A549 (cell line): ENCODE results near the genes PATZ1 and DRG1.

GRCh38 chr22:30575065-30575833, 784 bp upstream of the GAL3ST1 start:
- PRO-cap = no peak
CAGE:
- cytosol, long polyA plus RNA = no peak
- long polyA plus RNA = no peak
- nucleus, long polyA plus RNA = no peak

GRCh38 chr22:30649342-30649830, 13.8 kb downstream of the SLC35E4 start:
- PRO-cap = no peak
CAGE:
- cytosol, long polyA plus RNA = no peak
- long polyA plus RNA = no peak
- nucleus, long polyA plus RNA = no peak

GRCh38 chr22:31078804-31079674, 2.1 kb upstream of the SMTN start:
- PRO-cap = no peak
CAGE:
- cytosol, long polyA plus RNA = no peak
- long polyA plus RNA = no peak
- nucleus, long polyA plus RNA = no peak

GRCh38 chr22:31081861-31082995, 1.1 kb downstream of the SMTN start:
- PRO-cap = no peak
CAGE:
- cytosol, long polyA plus RNA = no peak
- long polyA plus RNA = no peak
- nucleus, long polyA plus RNA = no peak

GRCh38 chr22:31104675-31105372, 2.5 kb downstream of the SELENOM start:
- PRO-cap = no peak
CAGE:
- cytosol, long polyA plus RNA = no peak
- long polyA plus RNA = no peak
- nucleus, long polyA plus RNA = no peak

- PRO-cap = no peak
CAGE:
- cytosol, long polyA plus RNA = no peak
- long polyA plus RNA = no peak
- nucleus, long polyA plus RNA = no peak
These were observed 1.8 kb downstream of the SELENOM start for GRCh38 chr22:31105373-31106255.

DNA sequence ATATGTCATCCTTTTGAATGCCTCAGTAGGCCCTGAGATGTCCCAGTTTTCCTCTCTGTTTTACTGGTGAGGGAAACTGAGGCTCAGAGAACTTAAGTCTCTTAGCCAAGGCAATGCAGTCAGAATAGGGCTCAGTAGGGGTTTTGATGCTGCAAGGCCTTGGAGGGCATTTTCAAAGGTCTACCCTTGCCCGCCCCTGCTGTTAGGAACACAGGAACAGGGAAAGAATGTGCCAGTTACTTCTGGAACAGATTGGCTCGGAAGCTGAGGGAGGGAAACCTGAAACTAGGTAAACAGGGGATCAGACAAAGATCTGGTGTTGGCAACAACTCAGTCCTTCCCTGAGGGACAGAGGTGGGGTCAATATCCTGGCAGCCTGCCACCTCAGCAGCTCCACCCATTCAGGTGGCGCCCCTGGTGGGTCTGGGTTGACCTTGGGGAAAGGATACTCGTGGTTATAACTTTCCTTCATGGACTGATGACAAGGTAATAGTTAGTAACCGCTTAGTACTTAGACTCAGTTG, 8.6 kb downstream of the PLA2G3 start:
- PRO-cap = no peak
CAGE:
- cytosol, long polyA plus RNA = no peak
- long polyA plus RNA = no peak
- nucleus, long polyA plus RNA = no peak

GRCh38 chr22:31210666-31211494, 1.2 kb upstream of the LIMK2 start:
- PRO-cap = no peak
CAGE:
- cytosol, long polyA plus RNA = no peak
- long polyA plus RNA = no peak
- nucleus, long polyA plus RNA = no peak

- PRO-cap = no peak
CAGE:
- cytosol, long polyA plus RNA = no peak
- long polyA plus RNA = no peak
- nucleus, long polyA plus RNA = no peak
These were observed 3.0 kb downstream of the LIMK2 start for GRCh38 chr22:31214963-31215568.

DNA sequence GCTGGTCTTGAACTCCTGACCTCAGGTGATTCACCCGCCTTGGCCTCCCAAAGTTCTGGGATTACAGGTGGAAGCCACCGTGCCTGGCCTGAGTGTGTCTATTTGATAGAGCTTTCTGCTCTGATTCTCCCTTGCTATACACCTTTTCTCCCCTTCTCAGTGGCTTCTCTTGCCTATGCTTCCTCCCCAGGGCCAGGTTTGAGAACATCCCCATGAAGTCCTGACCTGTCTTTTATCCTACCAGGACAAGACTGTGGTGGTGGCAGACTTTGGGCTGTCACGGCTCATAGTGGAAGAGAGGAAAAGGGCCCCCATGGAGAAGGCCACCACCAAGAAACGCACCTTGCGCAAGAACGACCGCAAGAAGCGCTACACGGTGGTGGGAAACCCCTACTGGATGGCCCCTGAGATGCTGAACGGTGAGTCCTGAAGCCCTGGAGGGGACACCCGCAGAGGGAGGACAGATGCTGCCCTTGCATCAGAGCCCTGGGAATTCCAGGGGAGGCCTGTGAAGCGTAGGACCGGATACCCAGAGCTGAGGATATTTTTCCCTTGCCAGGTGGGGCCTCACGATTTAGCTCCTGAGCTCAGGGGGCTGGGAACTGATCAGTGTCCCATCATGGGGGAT, 19.9 kb downstream of the PIK3IP1 start:
- PRO-cap = no peak
CAGE:
- cytosol, long polyA plus RNA = no peak
- long polyA plus RNA = no peak
- nucleus, long polyA plus RNA = no peak

GRCh38 chr22:31343755-31344171, 2.4 kb downstream of the PATZ1 start:
- PRO-cap = no peak
CAGE:
- cytosol, long polyA plus RNA = no peak
- long polyA plus RNA = no peak
- nucleus, long polyA plus RNA = no peak

- PRO-cap = no peak
CAGE:
- cytosol, long polyA plus RNA = no peak
- long polyA plus RNA = no peak
- nucleus, long polyA plus RNA = no peak
These were observed at the start of gene PATZ1 for GRCh38 chr22:31346172-31346406. TSS of gene PATZ1 (minus strand) at chr22:31346346.

GRCh38 chr22:31399240-31400079, at the start of gene DRG1:
TSS of gene DRG1 (plus strand) at chr22:31399604.
- PRO-cap = bidirectional peak, plus-strand start at chr22:31399623, minus-strand start at chr22:31399471
CAGE:
- cytosol, long polyA plus RNA = no peak
- long polyA plus RNA = no peak
- nucleus, long polyA plus RNA = start-site peak on the plus strand at chr22:31399612-31399635, 68 and 21 reads in 2 replicates

- PRO-cap = no peak
CAGE:
- cytosol, long polyA plus RNA = no peak
- long polyA plus RNA = no peak
- nucleus, long polyA plus RNA = no peak
These were observed 64.6 kb downstream of the SFI1 start for GRCh38 chr22:31560885-31561415.

DNA sequence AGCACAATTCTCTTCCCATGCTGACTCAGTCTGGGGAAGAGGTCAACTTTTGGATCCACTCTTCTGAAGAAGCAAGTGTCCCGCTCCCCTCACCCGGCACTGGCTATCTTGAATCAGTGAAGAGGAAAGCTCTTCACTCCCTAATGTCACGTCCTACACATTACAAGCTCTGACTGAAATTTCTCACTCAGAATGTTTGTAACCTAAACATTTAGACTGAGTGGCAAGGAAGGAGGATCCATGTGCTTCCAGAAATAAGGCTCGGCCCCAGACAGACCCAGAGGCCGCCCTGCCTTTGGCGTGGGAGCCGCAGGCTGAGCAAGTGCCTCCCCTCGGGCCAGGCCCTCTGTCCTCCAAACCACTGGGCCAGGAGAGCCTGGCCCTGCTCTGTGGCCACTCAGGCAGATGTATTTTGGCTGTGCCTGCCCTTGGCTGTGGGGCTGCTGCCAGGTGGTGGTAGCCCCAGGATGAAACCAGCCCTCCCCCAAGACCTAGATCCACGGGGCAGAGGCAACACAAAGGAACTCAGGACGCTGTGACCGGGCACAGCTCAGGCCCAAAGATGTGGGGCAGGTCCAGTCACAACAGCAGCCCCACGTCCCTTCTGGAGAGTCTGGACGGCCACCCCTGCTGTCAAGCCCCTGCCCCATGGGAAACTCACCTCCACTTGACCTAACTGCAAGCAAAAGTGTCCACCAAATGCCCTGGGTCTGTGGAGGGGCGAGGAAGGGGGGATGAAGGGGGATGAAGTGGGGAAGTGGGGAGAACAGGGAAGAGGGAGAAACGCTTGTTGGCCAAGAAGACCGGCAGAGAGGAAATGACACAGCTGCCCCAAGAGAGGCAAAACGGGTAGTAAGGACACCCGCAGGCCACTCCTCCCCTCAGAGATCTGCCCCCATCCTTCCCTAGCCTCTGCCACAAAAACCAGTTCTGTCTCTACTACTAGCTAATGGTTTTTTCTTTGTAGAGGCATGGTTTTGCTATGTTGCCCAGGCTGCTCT, 24.0 kb downstream of the PISD start:
- PRO-cap = no peak
CAGE:
- cytosol, long polyA plus RNA = no peak
- long polyA plus RNA = no peak
- nucleus, long polyA plus RNA = no peak

DNA sequence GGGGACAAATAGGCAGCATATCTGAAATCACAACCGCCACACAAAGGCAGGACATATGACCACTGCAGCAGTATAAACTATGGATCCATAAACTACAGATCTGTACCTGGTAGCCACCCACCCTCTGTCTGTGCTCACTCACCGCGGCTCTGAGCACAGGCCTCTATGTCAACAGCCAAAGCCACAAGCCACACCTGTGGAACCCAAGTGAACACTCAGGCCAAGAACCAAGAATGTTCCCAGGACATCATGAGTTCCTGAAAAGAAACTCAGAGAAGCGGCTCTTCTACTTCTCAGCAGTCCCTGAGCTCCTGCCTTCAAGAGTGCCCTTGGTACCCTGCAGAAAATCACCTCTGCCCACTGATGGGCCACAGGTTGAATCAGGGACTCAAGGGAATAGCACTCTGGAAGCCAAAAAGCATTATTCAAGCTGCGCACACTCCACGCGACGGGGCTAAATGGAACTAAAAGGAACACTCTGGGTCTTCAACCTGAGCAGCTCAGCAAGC, 22.3 kb downstream of the PISD start:
- PRO-cap = no peak
CAGE:
- cytosol, long polyA plus RNA = no peak
- long polyA plus RNA = no peak
- nucleus, long polyA plus RNA = no peak

DNA sequence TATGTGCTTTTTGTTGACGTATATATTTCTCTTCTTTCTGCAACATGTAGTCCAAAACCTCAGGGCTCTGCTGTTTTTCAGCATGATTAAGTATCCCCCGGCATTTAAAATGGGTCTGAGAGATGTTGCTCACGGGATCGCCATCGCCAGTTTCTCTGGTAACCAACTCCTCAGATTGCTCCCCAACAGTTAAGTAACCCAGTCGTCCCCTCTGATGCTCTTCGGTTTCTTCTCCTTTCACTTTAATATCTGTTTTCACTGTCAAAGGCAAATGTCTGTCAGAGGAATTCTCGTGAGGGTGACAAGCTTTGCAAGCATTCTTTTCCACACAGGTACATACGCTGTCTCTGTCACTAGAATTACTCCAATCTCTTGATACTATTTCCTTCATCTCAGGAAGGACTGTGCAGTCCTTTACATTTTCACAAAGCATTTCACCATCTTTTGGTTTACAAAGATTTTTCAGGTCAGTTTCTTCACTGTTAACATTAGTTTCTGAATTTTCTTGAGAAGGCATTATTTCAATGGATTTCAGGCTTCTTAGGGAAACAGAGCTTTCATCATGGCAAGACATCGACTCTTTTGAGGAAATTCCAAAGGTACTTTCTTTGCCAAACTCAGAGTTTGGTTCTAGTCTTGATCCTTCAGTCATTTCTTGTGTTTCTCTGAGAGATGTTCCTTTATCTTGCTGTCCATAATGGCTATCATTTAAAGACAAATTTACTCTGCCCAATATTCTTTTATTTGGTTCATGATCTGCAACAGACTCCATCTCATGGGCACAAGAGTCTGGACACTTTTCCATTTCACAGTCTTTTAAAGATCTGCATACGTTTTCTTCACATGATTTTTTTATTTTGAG, 36.1 kb downstream of the PRR14L start:
- PRO-cap = no peak
CAGE:
- cytosol, long polyA plus RNA = no peak
- long polyA plus RNA = no peak
- nucleus, long polyA plus RNA = no peak

- PRO-cap = no peak
CAGE:
- cytosol, long polyA plus RNA = no peak
- long polyA plus RNA = no peak
- nucleus, long polyA plus RNA = no peak
These were observed 3.4 kb downstream of the RFPL2 start for GRCh38 chr22:32201597-32201796.

DNA sequence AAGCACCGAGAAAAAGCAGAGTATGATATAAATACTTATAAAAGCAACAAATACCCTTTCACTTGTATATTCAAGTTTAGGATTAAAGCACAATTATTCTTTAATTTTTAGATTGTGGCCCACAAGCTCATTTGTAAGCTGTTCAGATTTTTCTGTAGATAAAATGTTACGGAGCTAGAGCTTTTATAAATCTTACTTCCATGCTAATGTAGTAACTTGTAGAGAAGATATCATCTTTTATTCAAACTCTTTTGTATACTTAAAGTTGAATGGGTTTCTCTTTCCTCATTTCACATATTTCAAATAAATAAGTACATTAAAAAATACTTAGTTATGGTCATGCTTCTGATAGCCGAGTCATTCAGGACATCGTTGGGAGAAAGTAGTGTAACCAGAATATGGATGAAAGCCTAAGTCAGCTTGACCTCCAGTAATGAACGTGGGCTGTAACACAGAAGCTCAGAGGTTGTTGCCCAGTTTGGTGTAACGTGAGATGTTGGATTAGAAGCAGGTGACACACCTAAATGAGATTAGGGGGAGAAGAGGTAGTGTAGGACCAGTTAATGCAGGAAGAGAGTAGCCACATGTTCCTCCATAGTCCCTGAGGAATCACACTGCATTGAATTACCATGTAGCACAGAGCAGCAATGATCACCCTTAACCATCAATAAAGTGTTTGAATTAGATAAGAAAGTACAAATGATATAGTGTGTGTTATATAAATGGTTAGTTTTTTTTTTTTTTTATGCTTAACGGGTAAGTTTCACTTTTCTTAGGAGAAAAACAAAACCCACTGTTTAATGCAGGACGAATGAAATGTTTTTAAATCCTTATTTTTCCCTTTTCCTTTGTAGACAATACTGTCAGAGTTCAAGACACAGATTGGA, 20.3 kb downstream of the FBXO7 start:
- PRO-cap = no peak
CAGE:
- cytosol, long polyA plus RNA = no peak
- long polyA plus RNA = no peak
- nucleus, long polyA plus RNA = no peak

- PRO-cap = no peak
CAGE:
- cytosol, long polyA plus RNA = no peak
- long polyA plus RNA = no peak
- nucleus, long polyA plus RNA = no peak
These were observed 57.6 kb downstream of the FBXO7 start for GRCh38 chr22:32531686-32533042.